Mesangial cell (primary cell): ENCODE measurements around a stretch of chr9.

DNA sequence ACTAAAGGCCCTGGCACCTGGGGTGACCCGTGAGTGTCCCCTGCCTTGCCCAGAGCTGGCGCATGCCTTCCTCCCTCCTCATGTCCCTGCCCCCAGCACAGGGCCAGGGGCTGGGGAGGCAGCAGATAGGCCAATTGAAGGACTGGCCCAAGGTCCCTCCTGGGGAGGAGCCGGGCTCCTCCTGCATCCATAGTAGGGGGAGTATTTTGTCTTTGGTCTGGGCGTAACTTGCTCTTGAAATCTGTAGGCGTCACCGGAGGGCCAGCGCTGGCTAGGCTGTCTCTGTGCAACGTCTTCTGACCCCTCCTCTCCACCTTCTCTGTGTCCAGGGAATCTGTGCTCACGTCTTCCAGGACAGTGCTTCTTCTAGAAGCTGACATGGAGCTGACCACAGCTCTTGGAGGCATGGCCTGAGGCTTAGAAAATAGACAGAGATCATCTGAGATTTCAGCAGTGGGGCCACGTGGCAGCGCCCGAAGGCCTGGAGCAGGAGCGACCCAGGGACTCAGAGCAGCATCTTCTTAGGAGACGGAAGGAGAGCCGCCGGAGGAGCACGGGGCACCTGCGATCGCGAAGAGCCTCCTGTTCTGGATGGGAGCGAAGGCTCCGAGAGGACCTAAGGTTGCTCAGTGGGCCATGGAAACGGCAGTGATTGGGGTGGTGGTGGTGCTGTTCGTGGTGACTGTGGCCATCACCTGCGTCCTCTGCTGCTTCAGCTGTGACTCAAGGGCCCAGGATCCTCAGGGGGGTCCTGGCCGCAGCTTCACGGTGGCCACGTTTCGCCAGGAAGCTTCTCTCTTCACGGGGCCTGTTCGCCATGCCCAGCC, 751 bp downstream of the SPAAR start:
- RAMPAGE, long total RNA, result no peak

DNA sequence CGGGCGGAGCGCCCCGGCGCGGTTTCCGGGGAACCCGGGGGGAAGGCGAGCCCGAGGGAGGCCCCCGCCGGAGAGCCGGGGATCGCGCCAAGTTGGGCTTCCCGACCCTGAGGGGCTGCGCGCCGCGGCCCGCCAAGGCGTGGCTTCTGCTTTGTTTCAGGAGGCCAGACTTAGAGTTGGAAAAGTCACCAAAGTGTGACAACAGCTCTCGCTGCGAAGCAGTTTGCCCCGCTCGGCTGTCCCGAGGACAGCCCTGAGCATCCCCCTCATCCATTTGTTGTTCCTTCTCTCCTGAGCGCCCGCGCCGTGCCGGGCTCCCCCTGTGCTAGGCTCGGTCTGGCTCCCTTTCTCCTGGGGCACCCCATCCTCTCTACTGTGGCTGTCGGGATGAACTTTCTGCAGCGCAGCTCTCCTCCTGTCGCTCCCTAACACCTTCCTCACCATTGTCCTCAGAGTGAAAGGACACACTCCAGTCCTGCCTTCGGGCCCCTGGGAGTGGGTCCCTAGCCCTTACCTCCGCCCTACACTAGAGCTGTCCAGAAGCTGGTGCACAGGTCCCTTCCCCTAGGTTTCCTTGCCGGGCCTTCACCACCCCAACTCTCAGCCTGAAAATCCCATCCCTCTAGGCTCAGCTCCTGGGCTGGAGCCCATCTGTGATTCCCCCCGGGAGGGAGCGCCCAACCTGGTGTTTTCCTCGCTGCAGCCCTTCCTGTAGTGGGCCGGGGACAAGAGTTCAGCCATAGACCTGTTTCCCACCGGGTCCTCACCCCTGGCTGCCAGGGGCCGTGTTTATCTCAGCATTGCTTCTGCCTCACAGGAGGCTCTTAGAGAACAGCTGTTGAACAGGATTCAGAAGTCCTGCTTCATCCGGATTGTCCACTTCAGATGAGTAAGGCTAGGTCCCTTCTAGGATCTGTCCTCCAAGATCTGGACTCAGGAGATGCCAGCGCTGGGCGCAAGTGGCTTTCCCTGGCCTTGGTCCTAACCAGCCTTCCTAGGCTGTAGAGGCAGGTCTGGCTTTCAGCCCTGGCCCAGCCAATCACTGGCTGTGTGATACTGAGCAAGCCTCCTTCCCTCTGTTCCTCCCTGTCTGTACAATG, 738 bp downstream of the GLIPR2 start:
- RAMPAGE, long total RNA, result no peak

DNA sequence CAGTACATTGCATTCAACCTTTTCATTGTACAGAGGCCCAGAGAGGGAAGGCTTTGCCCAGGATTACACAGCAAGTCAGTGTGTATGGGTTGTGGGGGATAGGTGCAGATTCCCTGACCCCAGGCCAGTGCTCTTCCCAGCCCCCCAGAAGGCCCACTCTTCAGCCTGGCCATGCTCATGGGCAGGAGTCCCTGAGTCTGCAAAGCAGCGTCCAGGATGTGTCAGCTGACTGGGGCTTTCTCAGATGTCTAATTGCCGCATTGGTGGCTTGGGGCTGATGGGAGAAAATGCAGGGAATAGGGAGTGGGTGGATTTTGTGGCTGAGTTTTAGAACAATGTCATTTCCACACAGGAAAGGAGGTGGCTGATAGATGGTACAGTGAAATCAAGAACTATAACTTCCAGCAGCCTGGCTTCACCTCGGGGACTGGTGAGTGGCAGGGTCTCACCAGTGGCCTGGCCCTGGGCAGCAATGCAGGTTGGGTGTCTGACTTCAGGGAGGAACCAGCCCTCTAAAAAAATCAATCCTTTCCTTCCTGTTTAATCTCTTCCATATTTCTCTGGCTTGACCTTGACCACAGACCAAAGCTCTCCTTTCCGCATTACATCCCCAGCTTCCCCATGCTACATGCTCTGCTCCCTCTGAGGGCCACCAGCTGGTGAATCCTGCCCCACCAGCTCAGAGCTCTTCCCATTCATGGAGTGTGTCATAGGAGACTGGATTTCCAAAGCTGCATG, 14.2 kb downstream of the GLIPR2 start:
- RAMPAGE, long total RNA, result no peak

DNA sequence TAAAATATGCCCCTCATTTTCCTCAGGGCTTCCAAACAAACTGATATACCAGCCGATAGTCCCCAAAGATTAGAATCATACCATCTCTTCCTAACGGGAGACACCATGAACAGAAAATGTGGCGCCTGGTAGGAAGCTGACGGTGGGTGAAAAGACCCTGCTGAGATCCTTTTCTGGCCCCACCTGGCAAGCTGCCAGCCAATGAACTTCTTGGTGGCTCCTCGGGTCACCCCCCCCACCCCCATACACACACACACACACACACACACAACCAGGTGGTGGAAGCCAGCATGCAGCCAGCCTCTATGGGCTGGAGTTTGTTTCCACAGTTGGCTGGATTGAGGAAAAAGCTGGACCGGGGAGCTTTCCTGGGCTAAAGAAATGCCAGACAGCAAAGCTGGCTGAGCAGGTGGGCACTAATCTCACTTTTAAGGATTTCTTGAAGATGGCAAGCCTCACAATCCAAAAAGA, 4.8 kb upstream of the CCIN start:
- RAMPAGE, long total RNA, result no peak

DNA sequence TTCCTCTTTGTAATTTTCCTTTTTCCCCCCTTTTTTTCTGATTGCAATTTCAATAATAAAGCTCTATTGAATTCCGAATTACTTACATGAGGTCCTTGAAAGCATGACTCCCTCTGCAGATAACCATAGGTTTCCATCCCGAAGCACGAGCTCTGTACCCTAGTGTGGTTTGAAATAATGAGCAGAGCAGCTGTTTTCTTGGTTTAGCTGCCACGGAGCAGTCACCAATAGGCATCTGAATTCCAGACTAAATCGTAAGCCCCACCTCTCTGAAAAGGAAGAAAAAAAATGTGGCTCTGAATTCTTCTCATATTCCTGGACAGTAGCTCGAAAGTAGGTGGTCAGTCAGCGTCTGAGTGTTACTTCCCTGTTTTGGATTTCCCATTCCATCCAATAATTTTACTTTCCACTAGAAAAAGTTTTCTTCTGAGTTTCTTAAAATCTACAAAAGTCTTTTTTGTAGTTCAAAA, 18.6 kb upstream of the GNE start:
- RAMPAGE, long total RNA, result no peak

DNA sequence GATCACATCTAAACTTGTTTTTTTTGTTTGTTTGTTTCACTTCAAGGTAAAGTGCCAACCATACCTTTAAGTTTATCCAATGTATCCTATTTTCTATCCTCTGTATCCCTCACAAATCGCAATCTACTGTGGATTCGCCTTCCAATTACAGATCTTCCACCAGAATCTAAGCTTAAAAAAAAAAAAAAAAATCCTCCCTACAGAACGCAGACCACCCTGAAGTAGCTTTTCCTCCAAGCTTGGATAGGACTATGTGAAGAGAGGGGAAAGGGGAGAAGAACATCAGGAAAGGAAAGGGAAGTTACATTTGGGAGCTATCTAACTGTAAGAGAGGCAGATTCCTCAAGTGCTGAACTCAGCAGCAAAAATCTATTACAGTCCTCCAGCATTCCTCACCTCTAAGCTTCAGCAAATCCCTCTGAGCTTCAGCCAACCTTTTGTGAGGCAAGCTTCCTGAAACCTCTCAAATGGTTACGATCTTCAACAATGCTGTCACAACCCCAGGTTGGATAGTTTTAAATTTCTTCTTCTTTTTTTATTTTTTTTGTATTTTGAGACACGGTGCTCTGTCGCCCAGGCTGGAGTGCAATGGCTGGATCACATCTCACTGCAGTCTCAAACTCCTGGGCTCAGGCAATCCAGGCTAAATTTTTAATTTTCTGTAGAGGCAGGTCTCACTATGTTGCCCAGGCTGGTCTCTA, 2.4 kb upstream of the RNF38 start:
- RAMPAGE, long total RNA, result no peak

- RAMPAGE, long total RNA, result no peak
Measured at GRCh38 chr9:36779881-36780738, 207.4 kb downstream of the MELK start.

DNA sequence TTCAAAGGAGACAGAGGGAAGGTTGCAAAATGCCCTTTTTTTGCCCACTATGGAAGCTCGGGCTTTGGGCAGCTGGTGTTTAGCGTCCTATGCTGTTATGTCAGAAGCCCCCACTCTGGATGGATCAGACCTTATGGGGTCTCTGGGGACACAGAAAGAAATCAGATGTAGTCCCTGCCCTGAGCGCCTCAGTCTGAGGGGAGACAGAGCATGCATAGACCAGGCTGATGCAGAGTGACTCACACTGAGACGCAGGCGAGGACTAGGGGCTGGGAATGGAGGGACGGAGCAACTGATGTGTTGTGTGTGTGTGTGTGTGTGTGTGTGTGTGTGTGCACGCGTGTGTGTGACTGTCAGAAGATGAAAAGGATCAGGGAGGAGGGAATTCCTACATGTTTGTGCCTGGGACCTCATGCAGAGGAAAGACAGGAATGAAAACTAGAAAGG, 229.8 kb downstream of the MELK start:
- RAMPAGE, long total RNA, result no peak

DNA sequence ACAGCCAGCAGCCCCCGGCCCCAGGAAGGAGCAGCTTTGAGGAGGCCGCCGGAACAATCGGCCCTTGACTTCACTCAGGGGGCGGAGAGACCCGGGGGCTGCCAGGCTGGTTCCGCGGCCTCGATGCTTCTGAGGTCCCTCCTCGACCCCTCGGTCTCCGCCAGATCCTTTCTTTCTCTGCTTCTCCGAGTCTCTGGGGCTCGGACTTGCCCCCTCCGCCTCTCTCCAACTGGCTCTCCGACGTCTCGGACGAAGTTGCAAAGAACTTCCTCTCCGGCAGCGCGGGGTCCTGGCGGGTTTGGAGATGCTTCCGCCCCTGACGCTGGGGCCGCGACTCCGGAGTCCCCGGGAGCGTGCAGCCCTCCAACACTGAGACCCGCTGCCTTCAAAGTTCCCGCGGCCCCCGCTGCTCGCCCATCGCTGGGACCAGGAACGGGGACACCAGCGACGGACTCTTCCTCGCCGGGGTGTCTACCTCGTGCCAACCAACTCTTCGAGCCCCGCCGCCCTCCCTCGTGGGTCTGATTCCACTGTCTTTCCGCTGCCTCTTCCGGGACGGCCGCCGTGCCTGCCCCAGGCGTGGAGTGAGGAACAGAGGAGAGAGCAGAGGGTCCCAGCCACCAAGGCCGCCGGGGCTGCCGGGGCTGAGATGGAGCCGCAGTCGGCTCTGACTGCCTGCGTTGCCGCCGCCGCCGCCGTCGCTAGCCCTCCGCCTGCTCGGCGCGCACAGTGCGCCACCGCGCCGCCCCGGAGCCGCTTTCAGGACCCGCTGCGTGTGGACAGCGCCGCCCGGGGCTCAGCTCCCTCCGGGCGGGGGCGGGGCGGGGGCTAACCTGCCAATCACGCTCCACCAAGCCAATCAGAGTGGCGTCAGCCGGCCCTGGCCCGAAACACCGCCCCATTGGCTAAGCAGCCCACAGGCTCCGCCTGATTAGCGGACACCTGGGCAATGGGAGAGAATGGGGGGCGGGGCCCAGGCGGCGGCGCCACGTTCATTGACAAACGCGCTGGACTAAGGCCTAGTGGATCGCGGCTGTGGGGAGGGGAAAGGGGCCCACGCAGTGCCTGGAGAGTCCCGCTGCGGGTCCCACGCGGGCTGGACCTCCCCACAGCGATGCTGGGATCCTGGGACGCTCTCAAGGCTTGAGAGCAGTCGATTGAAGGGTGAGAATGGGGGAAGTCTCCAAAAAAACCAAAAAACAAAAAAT, 6.7 kb downstream of the PAX5 start:
- RAMPAGE, long total RNA, result no peak

DNA sequence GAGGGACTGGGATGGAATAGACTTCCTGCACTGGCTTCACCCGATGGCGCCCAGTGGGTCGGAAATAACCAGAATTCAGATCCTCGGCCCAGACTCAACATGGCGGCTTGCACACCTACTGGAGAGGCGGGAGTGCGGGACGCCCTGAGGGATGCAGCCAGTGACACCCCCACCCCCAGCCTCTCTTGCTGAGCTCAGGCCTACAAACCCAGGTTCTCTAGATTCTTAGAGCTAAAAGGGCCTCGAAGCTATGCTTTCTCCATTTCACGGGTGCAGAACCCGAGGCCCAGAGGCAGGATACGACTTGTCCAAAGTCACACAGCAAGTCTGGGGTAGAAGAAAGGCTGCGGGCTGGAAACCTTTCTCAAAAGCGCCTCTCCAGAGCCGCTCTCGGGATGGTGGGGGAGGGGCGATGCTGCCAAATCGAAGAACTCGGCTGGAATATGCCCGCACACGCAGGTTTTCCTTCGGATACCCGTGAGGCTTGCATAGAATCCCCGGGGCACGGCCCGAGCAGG, 4.4 kb downstream of the PAX5 start:
- RAMPAGE, long total RNA, result no peak

GRCh38 chr9:37030278-37031043, 3.6 kb downstream of the PAX5 start:
- RAMPAGE, long total RNA, result no peak

DNA sequence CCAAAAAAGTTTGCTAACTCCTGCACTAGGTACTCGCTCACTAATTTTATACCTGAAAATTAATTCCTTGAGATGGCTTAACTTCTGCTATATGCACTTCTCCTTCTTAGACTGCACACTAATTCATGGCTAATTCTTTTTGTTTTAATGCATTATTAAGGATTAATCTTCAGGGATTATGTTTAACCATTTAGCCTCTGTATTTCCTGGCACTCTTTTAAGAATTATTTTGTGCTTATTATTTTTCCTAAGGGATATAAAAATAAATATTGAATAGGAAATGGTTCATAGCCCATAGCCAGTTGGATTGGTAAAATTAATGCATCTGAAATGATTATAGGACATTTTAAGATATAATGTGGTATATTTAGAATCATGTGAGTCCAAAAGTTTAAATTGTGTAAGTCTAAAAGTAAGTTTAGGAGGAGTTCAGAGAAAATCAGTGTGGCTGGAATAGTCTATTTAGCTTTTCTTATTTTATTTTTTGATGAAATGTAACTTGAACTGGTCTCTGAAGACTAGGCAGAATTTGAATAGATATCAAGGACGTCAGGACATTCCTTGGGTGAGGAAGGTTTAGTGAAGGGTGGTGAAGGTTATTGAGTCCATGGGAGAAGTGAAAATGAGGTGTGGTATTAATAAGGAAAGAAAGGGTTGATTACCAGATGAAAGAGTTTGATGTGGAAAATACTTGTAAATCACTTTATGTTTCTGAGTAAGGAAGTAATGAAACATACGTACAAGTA, 99.2 kb downstream of the ZCCHC7 start:
- RAMPAGE, long total RNA, result no peak

GRCh38 chr9:37258190-37259116, 138.1 kb downstream of the ZCCHC7 start:
- RAMPAGE, long total RNA, result no peak

- RAMPAGE, long total RNA, result no peak
Measured at GRCh38 chr9:37290738-37291193, 131.7 kb upstream of the GRHPR start.

DNA sequence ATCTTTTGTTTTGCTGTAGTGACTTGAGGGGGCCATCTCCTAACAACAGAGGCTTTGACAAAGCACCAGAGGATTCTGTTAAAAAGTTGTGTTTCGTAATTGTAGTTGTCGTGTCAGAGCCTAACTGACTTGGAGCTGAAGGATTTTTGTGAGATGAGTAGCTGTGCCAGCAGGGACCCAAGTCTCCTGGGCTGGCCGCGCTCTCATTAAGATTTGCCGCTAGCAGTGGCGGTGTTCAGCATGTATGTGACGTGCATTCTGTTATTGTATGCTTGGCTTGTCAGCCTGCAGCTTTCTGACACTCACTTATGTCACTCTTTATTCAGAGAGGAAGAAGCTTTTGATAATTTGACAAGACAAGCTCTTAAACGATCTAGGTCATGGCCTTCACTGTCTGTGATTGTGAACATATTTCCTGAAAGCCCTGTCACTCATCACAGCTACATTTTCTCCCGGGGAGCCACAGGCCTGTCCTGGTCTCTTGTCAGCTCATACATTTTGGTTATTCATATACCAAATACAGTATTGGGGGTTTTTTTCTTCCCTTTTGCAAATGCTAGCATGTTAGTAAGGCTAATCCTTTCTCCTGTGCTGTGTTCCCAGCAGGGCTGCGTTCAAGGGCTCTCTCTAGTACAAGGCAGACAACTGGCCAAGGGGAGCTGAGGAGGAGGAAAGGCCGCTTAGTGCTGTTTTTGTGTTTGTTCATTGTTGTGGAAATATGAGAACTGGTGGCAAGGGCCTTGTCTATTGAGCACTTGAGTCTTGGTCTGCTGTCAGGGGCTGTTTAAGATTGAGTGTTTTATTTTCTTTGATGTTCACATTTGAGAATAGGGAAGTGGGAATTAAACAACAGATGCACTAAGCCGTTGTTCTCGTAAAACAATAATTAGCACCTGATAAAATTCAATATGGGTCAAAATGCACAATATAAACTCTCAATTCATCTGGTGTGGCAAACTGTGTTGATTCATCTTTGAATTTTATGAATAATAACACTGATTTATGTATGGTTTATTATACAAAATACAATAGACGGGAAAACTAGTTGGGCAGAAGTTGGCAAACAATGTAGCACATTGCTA, 98.0 kb upstream of the GRHPR start:
- RAMPAGE, long total RNA, result no peak

DNA sequence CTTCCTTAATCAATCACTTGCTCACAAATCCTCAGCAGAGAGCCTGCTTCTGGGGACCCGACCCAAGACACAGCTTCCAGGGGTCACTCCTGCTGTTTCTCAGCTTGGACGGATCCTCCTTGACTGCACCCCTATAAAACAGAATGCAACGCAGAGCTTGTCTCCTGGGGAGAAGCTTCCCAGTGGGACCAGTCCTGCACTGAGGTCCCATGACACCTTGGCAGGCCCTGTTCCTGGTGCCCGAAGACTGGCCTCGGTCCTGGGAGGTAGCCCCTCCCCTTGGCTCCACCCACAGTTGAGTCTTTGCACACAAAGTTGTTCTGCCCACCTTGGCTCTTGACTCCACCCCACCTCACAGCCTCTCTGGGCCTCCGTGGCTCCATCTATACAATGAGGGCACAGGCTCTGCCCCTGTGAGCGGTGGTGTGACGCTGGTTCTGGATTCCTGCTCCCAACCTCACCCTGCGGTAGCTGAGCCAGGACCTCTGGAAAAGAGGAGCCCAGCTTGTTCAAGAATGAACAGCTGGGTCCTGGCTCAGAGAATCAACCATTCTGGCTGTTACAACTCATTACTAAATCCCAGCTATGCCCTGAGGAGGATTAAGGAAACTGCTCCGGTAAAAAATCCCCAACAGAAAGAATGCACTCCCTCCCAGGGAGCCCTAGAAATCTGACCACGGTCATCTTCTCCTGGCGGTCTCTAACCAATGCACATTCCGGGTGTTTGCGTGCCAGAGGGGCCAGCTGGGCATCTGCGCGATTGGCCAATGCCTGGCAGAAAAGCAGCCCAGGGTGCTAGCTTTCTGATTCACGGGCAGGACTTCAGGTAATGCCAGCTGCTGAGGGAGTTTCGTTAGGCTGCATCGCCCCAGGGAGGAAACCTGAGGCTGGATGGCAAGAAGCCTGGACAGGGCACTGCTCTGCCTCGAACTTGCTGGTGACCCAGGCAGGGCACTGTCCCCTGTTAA, 10.0 kb upstream of the GRHPR start:
- RAMPAGE, long total RNA, result no peak

- RAMPAGE, long total RNA, result no peak
Measured at GRCh38 chr9:37417842-37418814, 4.4 kb upstream of the GRHPR start.

DNA sequence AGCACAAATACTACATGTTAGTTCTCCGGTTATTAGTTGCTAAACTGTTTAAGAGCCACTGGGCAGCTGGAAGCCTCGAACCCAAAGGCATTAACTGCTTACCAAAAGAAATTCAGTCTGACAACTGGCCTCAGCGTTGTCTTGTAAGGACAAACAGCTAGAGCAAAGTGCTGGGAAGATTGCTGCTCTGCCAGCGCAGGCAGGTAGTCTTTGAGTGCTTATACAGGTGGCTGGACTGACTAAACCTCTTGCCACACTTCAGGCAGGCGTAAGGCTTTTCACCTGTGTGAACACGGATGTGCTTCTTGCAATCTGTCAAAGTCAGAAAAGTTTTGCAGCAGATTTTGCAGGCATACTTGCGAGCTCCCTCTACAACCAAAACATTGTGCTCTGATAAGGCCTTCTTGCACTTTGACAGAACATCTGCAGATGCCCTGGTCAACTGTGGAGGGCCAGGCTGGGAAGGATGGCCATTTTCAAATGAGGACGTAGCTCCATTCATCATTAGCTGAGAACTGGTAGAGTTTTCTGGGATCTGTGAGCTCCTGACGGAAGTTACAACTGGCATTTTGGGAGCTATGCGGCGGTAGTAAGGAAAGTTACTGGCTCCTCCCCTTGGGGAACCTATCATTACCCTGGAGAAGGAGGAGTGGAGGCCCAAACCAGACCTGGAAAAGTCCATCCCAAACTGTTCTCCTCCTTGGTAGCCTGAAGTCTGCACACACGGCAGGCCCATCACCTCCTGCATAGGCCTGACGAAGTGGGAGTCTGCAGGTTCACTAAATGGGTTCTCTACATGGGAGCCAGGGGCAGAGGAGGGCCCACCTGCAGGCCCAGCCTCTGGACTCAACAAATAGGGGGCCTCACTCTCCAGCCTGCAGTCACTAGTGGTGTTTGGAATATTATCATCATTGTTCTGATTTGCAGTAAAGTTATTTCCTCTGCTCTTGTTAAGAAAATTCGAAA, 18.1 kb downstream of the GRHPR start:
- RAMPAGE, long total RNA, result no peak

DNA sequence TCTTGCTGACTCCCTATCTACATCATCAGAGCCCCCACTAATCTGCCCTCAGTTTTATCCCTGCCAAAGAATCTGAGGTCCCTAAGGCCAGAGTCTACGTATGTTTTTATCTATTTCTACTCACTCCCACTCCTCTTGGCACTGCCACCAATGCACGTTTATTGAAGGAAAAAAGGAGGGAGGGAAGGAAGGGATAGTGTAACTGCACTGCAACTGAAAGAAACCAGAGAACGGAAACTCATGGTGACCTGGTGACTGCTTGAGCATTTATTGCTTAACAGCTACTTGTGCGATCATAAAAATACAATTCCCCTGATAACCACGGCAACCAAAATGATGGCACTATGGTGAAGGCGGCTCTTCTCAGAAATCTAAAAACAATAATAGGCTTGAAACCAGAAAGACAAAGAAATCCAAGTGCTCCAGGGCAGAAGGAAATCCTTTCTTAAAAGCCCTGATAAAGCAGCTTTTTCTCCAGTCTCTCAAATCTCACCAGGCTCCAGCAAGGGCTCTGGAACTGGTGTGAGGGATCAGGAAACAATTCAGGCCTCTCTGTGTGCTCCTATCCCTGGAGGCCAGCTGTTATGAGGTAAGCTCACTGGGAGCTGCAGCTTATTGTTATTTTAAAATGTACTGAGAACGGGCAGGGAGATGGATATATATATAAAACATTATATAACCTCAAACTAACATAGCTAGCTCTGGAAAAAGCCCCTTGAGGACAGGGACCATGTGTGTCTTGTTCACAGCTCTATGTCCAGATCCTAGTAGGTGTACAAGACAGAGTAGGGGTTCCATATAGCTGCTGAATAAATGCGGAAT, 1.9 kb downstream of the FBXO10 start:
- RAMPAGE, long total RNA, result no peak

DNA sequence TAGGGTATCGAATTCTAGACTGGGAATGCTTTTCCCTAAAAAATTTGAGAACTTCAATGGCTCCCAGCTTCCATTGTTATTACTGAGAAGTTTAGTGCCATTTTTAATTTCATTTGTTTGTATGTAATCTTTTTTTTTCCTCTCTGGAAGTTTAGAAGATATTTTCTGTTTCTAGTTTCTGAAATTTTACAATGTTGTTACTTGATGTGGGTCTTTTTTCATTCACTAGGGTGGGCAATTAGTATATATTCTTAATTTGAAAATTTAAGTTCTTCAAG, 39.0 kb downstream of the FRMPD1 start:
- RAMPAGE, long total RNA, result no peak